ENCODE results near the genes GPR149, STRIT1 and SLC33A1.

GRCh38 chr3:152302370-152303060 is 33.8 kb downstream of the MBNL1 start:
- RRBS = no CpG with 5 or more reads among the region's 5 CpGs

DNA sequence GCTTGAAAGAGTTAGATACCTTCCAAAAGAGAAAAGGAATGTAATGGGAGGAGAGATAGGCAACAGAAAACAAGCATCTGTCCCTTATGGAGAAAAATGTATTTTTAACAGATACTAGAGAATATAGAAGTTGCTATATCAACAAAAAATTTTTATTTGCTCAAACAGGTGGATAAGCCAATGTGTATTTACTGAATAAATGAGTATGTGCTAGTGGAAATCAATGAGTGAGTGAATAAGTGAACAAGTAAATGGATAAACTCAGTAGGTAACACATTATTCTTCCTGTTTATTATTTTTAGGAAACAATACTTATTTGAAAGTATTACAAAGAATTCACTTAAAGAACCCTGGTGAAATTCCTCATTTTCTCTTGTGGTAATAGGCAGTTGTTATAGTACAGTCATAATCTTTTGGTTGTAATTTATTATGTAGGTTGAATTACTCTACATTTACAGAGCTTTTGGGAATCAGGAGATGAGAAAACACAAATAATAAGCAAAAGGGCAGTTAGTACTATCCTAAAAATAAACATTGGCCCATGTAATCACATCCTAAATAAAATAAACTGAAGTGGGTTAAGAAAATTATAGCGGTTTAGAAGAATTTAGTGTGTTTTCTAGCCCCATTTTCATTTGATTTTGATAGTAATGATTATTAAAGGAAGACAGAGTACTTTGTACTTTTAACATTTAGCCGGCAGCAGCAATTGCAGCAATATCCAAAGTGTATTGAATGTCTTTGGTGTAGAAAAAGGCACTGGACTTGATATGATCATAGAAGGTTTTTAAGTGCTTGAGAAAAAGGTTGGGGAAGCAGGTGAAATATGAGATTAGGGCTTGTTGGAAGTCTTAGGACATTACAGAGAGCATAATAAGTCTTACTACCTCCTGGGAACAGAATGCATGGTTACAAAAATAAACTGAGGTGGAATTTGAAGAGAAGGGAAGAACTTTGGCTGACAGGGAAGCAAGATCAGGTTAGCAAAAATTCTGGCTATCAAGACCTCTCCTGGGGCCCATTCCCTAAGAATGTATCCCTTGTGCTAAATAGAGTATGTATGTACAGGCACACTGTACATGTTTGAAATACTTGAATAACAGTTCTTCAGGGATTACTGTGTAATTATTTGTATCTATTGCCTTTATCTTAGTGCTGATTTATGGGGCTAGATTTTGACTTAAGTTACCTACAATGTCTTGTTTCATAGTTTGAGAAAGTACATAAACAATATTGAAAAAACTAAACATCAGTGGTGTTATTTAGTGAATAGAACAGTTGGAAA is 79.8 kb downstream of the MBNL1 start:
- RRBS = no CpG with 5 or more reads among the region's 2 CpGs

- RRBS = no CpG with 5 or more reads among the region's 13 CpGs
Measured at GRCh38 chr3:152393708-152395120, 125.5 kb downstream of the MBNL1 start.

- RRBS = no CpG with 5 or more reads among the region's 1 CpG
Measured at GRCh38 chr3:152463504-152464036, 194.8 kb downstream of the MBNL1 start.

DNA sequence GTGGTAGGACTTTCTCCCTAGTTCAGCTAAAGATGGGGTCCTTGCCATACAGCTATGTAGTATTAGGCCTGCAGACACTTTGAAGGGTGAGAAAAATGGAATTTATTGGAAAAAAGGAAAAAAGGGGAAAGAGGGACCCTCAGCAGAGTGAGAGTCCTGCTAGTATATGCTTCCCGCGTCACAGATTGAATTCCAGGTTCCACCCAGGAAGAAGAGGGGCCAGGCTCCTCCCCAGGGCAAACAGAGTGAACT is 176.1 kb upstream of the P2RY1 start:
- RRBS = no CpG with 5 or more reads among the region's 2 CpGs

GRCh38 chr3:152870004-152870569 is 35.2 kb downstream of the P2RY1 start:
- RRBS = no CpG with 5 or more reads among the region's 5 CpGs

- RRBS = no CpG with 5 or more reads among the region's 44 CpGs
Measured at GRCh38 chr3:153163065-153163985, 1.3 kb downstream of the RAP2B start.

- RRBS = no CpG with 5 or more reads among the region's 2 CpGs
Measured at GRCh38 chr3:153166261-153166660, 4.2 kb downstream of the RAP2B start.

DNA sequence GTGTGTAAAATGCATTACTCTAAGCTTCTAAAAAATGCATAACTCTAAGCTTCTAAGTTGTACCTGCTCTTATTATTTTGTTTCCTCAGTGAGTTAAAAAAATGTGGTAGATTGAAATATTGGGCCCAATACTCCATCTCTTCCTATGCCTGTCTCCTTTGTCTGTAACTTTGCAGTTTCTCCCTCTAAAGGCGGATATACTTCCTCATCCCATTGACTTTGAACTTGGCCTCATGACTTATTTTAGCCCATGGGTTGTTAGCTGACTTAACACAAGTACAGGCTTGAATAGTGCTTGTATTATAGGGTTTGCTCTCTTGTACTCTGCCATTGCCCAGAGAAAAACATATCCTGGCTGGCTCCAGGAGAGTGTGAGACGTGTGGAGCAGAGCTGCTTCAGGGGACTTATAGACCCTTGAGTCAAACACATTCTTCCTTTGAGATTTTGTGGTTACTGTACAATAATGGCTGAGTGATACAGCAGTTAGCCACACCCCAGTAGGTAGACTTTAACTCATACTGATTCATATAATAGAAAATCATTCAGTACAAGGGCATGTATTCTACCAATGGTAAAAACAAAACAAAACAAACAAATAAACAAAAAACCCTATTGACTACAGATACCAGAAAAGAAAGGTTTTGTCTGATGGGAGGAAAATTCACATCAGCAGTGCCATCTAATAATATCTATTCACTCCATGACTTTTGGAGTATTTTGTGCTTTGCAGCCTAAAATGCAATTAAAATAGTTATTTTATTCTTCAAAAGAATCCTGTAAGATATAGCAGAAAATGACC is 124.0 kb downstream of the RAP2B start:
- RRBS = no CpG with 5 or more reads among the region's 2 CpGs

DNA sequence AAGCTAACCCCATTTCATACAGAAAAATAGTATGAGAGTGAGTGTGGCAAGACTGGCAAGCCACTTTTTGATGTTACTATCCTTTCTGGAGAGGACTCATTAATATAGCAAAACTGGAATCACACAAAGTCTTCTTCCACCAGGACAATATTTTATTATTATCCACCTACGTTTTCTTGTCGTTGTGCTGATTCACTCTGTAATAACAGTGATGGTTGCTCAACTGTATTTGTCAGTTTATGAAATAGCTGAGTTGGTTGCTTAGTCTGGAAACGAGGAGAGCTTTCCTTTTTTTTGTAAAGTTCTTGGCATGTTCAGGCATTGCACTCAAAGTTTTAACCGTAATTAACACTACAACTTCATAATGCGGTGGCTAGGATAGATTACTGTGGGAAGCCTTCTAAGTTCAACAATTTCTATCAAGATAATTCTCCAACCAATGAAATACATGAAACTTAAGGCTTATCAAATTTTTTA is 131.2 kb downstream of the RAP2B start:
- RRBS = no CpG with 5 or more reads among the region's 5 CpGs

DNA sequence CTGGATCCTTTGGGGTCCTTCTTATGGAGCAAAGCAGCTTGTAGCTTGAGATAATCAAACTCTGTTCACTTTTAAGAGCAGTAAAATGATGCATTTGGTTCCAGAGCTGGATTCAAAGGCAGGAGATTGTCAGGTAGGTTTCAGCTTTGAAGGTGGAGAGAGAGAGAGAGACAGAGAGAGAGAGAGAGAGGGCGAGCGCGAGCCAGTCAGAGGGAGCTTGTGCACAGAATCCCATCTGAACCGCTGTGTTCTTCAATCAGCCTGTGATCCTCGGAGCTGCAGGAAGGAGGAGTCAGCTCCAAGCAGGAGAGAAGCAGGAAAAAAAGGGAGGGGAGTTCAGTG is at the start of gene GPR149:
Gene GPR149 (minus strand): TSS at position 223 of the 342 bp plus-strand sequence.
- RRBS = no CpG with 5 or more reads among the region's 5 CpGs

DNA sequence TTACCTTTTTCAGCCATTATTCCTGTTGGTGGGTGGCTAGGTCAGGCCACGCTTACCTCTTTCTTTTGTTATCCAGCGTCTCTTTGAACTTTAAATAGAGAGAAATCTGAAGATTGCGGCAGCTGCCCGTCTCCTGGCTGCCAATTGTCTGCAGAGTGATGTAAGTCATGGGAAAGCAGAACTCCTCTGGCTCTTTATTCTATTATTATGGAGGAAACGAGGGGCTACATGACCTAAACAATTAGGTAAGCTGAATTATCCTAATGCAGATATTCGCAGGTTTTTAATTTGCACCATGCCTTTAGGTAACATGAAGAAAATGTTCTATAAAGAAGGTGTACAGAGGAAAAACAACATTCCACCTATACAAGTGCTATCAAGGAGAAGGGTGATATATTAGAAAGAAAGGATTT is at the start of gene STRIT1:
Gene STRIT1 (minus strand): TSS at position 68 of the 413 bp plus-strand sequence.
- RRBS = no CpG with 5 or more reads among the region's 6 CpGs

DNA sequence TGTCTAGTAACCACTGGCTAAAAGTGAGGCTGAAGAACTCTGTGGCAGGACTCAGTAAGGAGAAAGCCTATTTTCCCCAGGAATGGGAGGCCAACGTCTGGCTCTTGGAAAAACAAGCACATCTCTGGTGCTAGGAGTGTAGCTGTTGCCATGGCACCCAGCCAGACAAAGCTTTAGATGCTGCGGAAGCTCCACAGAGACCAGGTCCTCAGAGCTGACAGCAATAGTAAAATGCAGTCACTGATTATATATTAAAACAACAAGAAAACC is 124.9 kb upstream of the STRIT1 start:
- RRBS = no CpG with 5 or more reads among the region's 2 CpGs

- RRBS = no CpG with 5 or more reads among the region's 10 CpGs
Measured at GRCh38 chr3:155511793-155512063, 218.2 kb upstream of the STRIT1 start.

GRCh38 chr3:155605643-155606012 is 139.2 kb downstream of the PLCH1 start:
- RRBS = no CpG with 5 or more reads among the region's 4 CpGs

- RRBS = no CpG with 5 or more reads among the region's 4 CpGs
Measured at GRCh38 chr3:155646587-155647305, 98.1 kb downstream of the PLCH1 start.

GRCh38 chr3:155737656-155738271 is 7.1 kb downstream of the PLCH1 start:
- RRBS = no CpG with 5 or more reads among the region's 3 CpGs

GRCh38 chr3:155743943-155744522 is 838 bp downstream of the PLCH1 start:
- RRBS = under 1% methylated on average over 4 of the region's 43 CpGs

GRCh38 chr3:155853913-155854889 is at the start of gene SLC33A1:
SLC33A1 (minus strand) TSS chr3:155854427.
- RRBS = 3% methylated on average over 7 of the region's 62 CpGs

DNA sequence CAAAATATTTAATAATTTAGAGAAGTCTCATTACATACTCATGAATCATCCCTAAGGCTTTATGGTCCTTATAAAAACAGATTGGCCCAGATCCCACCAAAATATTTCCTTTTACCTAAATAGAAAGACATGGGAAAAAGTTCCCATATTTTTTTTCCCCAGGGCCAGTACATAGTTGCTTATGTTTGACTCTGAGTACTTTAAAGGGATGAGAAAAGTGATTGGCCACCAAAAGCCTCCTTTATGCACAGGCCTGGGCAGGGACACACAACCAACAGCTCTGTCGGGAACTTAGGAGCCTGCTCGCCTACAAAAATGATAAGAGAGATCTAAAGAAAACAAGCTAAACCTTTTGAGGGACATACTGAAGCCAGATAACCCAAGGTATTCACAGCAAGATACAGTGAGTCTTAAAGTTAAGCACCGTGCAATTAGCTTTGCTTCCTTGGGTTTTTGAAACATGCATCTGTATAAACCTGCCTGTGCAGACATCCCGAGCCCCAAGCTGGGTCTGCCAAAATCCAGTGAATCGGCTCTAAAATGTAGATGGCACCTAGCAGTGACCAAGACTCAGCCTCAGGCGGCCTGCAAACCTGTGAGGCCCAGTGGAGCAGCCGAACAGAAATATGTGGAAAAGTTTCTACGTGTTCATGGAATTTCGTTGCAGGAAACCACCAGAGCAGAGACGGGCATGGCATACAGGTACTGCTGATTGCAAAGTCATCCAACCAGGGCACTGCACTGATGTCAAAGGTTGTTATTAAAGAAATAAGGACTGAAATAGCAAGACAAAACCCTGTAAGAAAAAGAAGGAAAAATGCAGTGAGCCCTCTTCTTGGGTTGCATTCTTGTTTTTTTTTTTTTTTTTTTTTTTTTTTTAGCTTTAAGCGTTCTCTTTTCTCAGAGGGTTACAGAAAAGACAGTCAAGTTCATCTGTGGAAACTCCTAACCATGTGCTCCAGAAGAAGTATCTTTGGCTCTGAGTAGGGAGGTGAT is 22.6 kb downstream of the KCNAB1 start:
- RRBS = no CpG with 5 or more reads among the region's 11 CpGs

All from GM12891 (cell line).